ENCODE results near the gene EIF2B5.

DNA sequence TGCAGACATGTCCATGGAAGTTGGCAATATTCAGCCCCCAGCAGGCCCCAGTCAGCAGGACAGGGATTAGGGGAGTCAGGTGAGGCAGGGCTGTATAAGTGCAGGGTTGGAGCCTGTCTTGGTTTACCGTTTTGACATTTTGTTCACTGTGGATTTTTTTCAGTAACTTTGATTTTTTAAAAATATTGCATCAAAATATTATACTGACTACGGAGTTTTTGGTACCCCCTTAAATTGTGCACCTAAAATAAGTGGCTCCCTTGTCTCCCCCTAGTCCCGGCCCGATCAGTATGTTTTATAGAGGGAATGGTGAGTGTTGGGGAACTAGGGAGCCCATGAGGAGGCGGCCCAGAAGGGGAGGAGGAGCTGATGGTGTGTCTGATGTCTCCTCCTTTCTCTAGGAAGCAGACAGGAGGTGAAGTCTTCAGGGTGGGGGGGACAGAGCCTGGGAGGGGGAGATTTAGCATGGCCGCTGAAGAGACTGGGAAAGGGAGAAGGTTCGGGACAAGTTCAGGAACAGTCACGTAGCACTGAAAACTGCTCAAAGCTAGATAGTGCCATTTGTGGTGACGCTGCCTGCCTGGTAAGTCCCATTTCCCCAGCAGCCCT, 9.3 kb downstream of the B3GNT5 start:
- PRO-cap = no peak

DNA sequence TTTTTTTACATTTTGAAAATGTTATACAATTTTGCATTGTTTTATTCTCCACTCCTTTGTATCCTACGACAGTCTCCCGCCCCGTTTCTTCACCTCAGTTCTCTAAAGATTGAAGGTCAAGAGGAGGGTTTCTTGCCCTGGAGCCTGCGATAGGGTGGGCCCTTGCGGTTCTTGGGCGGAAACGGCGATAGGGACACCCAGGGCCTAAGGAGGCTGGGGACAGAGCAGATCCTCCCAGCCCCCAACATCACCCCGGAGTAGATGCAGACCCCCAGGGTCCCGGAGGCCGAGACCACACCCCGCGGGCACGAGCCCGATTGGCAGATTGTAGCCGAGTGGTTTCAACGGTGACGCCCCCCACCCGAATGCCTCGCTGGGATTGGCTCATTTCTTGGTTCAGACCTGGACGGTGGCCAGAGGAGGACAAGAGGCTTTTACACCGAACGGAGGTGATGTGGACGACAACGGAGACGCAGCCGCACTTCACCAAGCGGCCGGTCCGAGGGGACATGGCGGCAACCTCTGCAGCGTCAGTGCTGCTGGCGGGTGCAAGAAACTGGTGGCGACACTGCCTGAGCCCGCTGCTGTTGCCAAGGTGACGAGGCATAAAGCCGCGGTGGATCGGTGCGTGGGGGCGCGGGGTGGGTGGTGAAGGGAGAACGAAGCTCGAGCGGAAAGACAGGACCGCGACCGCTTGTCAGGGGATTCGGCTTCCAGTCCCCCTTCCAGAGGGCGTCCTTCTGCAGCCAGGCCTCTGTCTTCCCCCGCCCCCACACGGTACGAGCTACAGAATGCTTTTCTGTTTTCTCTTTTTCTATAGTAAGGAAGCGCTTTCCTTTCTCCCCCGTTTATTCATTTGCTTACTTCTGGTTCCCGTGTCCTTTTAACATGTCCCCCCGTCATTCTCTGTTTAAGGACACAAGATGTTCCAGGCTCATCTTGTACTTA, 19.0 kb upstream of the MCF2L2 start:
- PRO-cap = bidirectional peak, plus-strand start at position 399 of the sequence, minus-strand start at position 319 of the sequence; bidirectional peak, plus-strand start at position 437 of the sequence, minus-strand start at position 524 of the sequence; bidirectional peak, plus-strand start at position 705 of the sequence, minus-strand start at position 734 of the sequence

- PRO-cap = no peak
These were observed 43.7 kb downstream of the KLHL6 start for GRCh38 chr3:183511718-183512209.

- PRO-cap = bidirectional peak, plus-strand start at chr3:183636774, minus-strand start at chr3:183636915
These were observed 1.4 kb downstream of the KLHL24 start for GRCh38 chr3:183636708-183637244.

- PRO-cap = no peak
These were observed 15.5 kb downstream of the KLHL24 start for GRCh38 chr3:183650804-183651400.

GRCh38 chr3:183654725-183655300, 19.4 kb downstream of the KLHL24 start:
- PRO-cap = no peak

DNA sequence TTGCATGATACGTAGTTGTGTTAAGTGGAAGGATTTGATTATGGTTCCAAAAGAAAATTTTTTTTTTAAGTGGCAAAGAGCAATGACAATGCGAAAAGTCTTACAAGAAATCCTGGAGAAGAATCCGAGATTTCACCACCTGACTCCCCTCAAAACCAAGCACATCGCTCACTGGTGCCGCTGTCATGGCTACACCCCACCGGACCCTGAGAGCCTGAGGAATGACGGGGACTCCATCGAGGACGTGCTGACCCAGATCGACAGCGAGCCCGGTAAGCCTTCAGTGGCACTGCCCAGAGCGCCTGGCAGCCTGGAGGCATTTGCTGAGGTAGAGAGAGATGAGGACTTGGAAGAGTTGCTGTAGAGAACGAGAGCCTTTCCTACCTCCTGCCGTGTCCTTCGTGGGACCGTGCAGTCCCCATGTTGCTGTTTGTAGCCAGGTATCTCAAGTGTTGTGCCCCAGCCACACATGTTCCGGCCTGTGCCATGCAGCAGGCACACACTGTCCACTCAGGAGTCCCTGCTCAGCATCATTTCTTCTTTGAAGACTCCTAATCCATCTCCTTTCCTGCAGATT, 21.4 kb downstream of the MAP6D1 start:
- PRO-cap = no peak

DNA sequence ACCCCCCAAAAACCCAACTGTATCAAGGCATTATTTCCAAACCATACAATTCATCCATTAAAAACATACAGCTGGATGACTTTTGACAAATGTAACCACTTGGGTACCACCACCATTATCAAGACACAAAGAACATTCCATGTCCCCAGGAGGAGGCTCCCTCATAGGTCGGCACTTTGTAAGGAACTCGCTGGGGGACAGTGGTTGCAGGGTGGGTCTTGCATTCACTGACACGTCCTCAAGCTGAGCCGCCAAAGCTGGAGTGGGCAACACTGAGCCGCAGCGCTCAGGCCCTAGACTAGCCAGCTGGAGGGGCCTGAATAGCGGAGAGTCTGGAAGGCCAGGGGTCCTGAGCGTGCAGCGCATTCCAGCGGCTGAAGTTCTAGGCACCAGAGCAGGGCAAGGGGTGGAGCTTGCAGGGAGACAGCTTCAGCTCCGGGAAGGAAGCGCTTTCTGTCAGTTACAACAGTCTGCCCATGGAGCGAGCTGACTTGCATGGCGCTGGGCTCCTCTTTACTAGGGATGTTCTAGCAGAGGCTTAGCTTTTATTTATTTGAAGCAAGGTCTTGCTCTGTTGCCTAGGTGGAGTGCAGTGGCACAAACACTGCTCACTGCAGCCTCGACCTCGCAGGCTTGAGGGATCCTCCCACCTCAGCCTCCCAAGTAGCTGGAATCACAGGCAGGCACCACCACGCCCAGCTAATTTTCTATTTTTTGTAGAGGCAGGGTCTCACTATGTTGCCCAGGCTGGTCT, 2.7 kb downstream of the MAP6D1 start:
- PRO-cap = no peak

- PRO-cap = unidirectional peak, plus-strand start at chr3:184006054; unidirectional peak, minus-strand start at chr3:184006088
These were observed 11.6 kb downstream of the ABCC5 start for GRCh38 chr3:184005926-184006643.

GRCh38 chr3:184018197-184018550, 490 bp upstream of the ABCC5 start:
- PRO-cap = no peak

DNA sequence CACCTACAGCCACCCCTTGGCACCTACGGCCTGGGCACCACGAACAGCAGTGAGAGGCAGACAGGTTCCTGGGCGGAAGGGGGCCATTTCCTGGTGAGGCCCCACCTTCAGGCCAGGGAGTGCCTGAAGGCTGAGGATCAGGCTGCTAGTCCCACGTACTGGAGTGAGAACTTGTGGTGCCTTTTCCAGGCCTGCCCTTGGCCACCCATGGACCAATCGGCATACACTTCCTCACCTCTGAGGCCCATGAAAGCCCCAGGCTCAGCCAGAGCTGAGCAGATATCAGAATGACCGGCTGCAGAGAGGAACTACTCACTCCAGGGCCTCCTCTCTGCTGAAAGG, 15.5 kb upstream of the HTR3E start:
- PRO-cap = no peak

DNA sequence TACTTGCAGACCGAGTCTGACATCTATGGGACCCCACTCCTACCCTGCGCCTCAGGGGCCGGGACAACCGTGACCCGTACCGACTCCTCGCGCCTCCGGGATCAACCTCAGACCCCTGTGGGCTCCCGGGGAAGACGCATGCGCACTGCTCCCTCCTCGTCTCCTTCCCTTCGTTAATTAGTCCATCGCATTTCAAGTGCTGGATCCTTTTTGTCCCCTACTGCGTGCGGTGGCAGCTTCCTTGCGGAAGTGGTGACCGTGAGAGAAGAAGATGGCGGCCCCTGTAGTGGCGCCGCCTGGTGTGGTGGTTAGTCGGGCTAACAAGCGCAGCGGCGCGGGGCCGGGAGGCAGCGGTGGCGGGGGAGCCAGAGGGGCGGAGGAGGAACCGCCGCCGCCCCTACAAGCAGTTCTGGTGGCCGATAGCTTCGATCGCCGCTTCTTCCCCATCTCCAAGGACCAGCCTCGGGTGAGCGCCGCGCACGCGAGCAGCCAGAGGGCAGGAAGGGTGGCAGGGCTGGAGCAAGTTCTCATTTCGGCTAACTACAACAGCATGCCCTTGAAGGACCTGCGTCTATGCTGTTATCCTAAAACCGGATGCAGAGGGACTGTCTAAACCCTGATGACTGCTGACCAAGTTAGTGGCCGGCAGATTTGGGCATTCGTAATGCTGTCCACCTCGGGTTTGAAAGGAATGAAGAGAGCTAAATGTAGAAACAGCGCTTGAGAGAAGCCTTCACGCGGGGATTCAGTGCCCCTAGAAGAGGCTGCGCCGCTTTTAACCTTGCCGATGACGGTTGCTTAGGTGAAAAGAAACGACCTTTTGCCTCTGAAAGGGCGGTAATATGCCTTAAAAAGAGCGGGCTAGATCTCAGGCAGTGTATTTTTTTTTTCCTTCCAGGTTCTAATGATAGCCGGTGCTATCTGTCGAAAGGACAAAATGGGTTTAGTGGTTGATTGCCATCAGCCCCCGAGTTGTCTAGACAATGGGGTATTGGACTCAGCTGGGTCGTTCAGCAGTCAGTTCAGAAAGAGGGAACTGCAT, at the start of gene EIF2B5:
EIF2B5 (plus strand) TSS at position 244 of the 1,042 bp plus-strand sequence.
- PRO-cap = bidirectional peak, plus-strand start at position 261 of the sequence, minus-strand start at position 119 of the sequence; unidirectional peak, minus-strand start at position 507 of the sequence

DNA sequence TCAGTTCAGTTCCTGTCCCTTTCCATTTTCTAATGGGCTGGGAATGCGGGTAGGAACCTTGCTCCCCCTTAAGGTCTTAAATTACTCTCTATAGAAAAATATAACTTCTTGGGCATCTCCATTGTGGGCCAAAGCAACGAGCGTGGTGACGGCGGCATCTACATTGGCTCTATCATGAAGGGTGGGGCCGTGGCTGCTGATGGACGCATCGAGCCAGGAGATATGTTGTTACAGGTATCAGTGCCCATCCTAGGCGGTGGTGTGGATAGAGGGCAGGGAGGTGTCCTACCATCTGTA, 8.7 kb upstream of the AP2M1 start:
- PRO-cap = no peak

GRCh38 chr3:184171241-184172270, 3.1 kb upstream of the AP2M1 start:
- PRO-cap = no peak

GRCh38 chr3:184317610-184317871, 3.1 kb downstream of the EIF4G1 start:
- PRO-cap = no peak

GRCh38 chr3:184320368-184320930, 6.0 kb downstream of the EIF4G1 start:
- PRO-cap = no peak

DNA sequence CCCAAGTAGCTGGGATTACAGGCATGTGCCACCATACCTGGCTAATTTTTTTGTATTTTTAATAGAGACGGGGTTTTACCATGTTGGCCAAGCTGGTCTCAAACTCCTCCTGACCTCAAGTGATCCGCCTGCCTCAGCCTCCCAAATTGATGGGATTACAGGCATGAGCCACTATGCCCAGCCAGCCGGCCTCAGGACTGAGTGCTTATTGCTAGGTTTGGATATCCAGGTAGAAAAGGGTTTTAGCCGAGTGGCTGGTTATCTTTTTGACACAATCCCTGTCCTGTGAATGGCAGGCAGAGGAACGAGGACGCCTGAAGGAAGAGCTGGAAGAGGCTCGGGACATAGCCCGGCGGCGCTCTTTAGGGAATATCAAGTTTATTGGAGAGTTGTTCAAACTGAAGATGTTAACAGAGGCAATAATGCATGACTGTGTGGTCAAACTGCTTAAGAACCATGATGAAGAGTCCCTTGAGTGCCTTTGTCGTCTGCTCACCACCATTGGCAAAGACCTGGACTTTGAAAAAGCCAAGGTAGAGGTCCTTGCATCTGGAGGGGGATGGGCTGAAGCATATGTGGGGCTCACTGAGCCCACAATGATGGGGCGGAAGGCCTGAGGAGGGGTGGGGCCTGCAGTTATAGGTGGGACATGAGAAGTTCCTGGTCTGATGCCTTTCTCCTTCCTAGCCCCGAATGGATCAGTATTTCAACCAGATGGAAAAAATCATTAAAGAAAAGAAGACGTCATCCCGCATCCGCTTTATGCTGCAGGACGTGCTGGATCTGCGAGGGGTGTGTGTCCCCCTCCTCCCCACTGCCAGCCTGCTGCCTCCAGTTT, 10.4 kb downstream of the EIF4G1 start:
- PRO-cap = no peak

GRCh38 chr3:184327059-184327956, 10.1 kb upstream of the FAM131A start:
- PRO-cap = no peak

DNA sequence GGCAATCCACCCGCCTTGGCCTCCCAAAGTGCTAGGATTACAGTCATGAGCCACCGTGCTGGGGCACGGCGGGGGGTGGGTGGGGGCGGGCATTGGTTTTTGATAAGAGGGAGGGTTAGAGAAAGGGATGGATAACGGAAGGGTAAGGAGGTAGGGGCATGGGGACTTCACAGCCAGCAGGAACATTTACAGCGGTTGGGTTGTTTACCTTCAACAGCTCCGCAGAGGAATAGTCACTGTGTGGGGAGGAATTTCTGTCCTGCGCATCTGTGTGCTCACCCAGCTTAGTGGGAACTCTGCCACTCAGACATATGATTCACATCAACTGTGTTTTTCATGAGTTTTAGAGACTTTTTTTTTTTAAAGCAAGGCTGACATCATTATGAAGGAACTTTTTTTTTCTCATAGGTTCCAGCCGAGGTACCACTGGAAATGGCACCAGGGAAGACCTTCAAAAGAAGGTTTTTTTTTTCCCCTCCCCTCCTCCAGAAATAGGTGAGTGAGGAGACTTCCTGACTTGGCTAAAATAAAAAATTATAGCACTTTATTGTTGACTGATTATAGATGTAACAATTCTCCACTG, 19.6 kb downstream of the CHRD start:
- PRO-cap = no peak

GRCh38 chr3:184651974-184652411, 59.9 kb downstream of the MAGEF1 start:
- PRO-cap = no peak